ENCODE data around the gene ZNF605.

- PRO-cap, 4 experiments, result peak in 3 of 4 experiments; most common plus-strand start chr12:132955532 (in 3); most common minus-strand start chr12:132955465 (in 2)
- RAMPAGE, long total RNA, 2 experiments, result no peak in any of the 2 experiments
Observed at GRCh38 chr12:132955345-132955682, 792 bp downstream of the ZNF605 start.

DNA sequence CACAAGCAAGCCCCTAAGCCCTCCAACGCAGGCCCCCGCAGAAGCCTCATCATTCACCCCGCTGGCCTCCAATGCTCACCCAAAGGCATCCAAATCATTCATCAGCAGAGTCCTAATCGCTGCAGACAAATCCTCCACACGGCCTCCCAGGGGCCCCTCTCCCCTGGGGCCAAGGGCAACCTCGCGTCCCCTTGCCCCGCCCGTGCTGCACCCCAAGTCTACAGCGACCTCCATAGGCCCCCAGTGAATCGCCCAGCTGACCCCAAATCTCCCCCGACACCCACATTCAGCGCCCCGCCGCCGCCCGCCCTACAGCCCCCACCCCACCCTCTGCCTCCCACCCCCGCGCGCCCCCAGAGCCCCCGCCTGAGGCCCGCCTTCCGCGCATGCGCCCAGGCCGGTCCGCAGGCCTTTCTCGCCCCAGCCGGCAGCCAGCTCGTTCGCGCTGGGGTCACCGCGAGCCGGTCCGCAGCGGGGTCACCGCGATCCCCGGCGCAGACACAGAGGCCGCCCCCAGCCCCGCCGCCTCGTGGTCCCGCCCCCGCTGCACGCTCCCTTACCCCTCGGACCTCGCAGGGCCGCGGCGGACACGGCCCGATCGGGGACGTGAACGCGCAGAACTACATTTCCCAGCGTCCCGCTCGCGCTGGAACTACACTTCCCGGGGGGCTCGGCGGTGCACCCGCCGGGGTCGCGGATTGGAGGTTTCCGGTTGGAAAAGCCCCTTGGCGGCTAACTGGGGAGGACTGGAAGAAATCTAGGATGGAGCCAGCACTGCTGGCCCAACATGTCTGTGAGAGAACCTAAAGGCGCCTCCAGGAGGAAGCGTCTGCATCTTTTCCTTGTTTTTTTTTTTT, at the start of gene ZNF605:
ZNF605 (minus strand) TSS at position 624 of the 857 bp plus-strand sequence.
- PRO-cap, 4 experiments, result peak in 4 of 4 experiments; most common plus-strand start position 407 of the sequence (in 3); most common minus-strand start position 622 of the sequence (in 2)
- RAMPAGE, long total RNA, 2 experiments, result start-site peak on the minus strand in 2 of 2 experiments, centred at positions 602 to 610 of the sequence, 109 to 129 reads per replicate

DNA sequence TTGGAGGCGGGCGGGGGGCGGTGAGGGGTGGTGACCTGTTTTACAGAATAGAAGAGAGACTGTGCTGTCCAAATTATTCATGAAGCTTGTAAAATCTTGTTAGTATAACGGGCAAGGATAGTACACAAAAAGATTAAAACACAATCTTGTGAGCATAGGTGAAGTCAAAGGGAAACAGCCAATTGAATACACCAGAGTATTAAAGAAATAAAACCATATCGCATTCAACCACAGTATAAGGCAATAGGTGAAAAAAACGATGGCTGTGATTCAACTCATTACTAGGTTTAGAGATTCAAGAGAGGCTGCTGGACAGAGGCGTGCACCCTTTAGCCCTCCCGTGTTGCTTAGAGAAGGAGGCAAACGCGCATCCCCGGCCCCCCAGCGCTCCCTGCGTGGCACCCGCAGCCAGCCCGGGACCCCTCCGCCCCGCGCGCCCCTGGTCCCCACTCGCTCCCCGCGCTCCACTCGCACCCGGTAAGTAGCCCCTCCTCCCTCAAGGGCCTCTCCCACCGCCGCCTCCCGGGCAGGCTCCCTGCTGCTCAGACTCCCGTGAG, 417 bp downstream of the ZNF891 start:
- PRO-cap, 4 experiments, result peak in 1 of 4 experiments; most common plus-strand start position 290 of the sequence (in 1)
- RAMPAGE, long total RNA, 2 experiments, result no peak in any of the 2 experiments